Caco-2 (cell line): ENCODE data around the genes ETV4, SOST and CFAP97D1.

GRCh38 chr17:42805257-42805529 lies 6.5 kb downstream of the CNTD1 start:
- PRO-cap, result no peak

DNA sequence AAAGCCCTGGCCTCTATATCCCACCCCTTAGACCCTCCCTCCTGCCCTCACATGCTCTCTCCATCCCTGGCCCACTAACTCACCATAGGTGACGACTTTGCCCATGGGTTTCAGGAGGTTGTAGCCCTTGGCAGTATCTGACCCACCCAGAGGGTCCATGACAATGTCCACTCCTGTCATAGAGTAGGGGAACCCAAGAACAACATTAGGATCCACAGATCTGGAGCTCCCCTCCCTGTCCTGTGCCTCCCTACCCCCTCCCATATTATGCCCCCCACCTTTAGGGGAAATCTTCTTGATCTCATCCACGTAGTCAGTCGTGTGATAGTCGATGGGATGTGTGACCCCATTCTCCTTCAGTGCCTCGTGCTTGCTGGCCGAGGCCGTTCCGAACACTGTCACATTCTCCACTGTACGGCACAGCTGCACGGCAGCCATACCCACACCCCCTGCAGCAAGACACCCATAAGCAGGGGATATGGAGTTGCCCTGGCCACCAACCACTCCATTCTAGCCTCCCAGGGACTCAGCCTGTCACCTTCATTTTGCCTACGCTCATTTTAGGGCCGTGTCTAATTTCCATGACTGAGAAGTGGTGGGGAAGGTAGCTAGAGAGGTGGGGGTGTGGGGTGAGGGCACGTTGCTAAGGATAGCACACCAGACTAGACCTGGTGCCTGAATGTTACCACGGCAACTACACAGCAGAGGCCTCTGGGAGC lies 4.3 kb downstream of the VAT1 start:
- PRO-cap, result no peak
- RRBS, result no CpG with 5 or more reads among the region's 14 CpGs

GRCh38 chr17:43018477-43019054 lies 3.6 kb downstream of the VAT1 start:
- PRO-cap, result no peak
- RRBS, result no CpG with 5 or more reads among the region's 8 CpGs

- PRO-cap, result bidirectional peak, plus-strand start at chr17:43546620, minus-strand start at chr17:43546334
- RRBS, result 4% methylated on average over 21 of the region's 48 CpGs
Observed at GRCh38 chr17:43546228-43546781, at the start of gene ETV4. Gene ETV4 (minus strand): TSS chr17:43546340.

DNA sequence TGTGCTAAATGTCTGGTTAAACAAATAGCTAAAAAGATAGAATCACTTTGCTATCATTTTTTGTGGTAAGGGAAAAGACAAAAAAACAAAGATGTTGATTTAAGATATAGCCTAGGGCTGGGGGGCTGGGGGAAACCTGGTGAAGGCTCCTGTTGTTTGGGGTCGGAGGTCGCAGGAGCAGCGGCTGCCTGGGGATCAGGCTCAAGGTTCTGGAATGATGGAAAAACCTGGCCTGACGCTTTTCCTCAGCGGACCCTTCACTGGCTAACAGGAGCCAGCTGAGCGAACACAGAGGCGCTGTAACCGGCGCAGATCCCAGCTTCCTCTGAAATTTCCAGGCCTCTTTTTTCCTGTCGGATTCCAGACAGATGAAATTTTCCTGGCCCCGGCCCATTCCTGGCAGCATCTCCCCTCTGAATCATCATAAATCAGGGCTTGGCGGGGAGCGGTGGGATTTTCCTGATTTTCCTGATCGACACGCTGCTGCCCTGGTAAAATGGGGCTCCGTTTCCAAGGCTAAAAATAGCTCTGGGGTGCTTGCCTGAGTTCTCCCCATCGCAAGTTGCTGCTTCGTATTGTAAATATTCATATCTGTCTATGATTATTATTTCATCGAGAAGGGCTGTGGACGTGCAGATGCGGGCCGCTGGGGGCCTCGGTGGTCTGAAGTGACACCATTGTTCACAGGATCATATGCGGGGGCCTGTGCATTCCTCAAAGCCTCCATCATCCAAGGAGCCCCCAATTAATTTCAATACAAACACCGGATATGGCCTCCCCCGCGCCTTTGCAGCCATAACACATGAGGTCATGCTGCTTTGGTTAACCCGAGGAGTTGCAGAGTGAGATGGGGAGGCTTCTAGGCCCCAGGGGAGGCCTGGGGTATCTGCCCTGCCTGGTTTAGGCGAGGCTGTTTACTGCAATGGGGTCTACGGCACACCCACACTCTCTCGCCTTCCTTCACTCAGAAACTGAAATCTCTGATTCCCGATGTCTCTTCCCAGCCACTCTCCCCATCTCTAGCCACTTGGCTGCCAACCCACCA lies 45.8 kb upstream of the ETV4 start:
- PRO-cap, result no peak
- RRBS, result 83% methylated on average over 4 of the region's 32 CpGs

- PRO-cap, result no peak
- RRBS, result 93% methylated on average over 2 of the region's 9 CpGs
Observed at GRCh38 chr17:43665857-43666268, 4.1 kb upstream of the MEOX1 start.

GRCh38 chr17:43669931-43670693 lies 8.4 kb upstream of the MEOX1 start:
- PRO-cap, result bidirectional peak, plus-strand start at chr17:43670054, minus-strand start at chr17:43670016; bidirectional peak, plus-strand start at chr17:43670357, minus-strand start at chr17:43670323; bidirectional peak, plus-strand start at chr17:43670560, minus-strand start at chr17:43670457
- RRBS, result no CpG with 5 or more reads among the region's 10 CpGs

DNA sequence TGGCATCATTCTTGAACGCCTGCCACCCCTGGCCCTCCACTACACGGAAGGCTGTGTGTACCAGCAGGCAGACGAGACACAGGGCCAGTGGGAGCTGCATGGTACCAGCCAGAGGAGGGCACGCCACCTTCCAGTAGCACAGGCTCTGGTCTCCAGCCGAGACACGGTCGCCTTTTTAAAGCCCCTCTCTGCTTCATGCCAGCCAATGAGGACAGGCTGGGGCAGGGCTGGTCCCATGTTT lies at the start of gene SOST:
SOST (minus strand) TSS at position 150 of the 241 bp plus-strand sequence.
- PRO-cap, result no peak
- RRBS, result no CpG with 5 or more reads among the region's 7 CpGs

GRCh38 chr17:43780239-43780572 lies at the start of gene CFAP97D1:
Gene CFAP97D1 (plus strand): TSS chr17:43780435.
- PRO-cap, result no peak
- RRBS, result no CpG with 5 or more reads among the region's 5 CpGs

DNA sequence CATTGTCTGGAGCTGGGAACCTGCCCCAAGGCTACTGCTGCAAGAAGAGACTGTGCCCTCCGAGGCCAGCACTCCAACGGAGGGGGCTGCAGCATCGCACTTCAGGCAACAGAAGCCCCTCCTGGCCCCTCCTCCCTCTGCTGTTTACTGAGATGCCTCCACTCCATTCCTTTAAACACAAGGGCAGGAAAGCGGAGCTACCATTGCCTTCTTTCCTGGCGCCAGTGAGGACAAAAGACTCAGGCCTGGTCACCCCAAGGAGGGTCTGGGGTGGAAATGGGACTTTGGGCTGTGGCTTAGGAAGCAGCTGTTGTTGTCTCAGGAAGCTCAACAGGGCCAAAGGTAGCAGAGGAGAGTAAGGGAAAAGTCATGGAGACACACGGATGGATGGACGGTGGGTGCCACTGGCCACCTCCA lies 10.9 kb downstream of the CD300LG start:
- PRO-cap, result no peak
- RRBS, result no CpG with 5 or more reads among the region's 7 CpGs

GRCh38 chr17:43917132-43917704 lies 9.9 kb upstream of the MPP2 start:
- PRO-cap, result no peak
- RRBS, result no CpG with 5 or more reads among the region's 29 CpGs

GRCh38 chr17:43952663-43953655 lies 781 bp downstream of the PYY start:
- PRO-cap, result no peak
- RRBS, result 95% methylated on average over 5 of the region's 84 CpGs

GRCh38 chr17:43983442-43984455 lies 20.7 kb upstream of the NAGS start:
- PRO-cap, result no peak
- RRBS, result 4% methylated on average over 42 of the region's 81 CpGs

GRCh38 chr17:44008952-44009482 lies 4.6 kb downstream of the NAGS start:
- PRO-cap, result no peak
- RRBS, result no CpG with 5 or more reads among the region's 4 CpGs

GRCh38 chr17:44083221-44084029 lies 12.9 kb downstream of the G6PC3 start:
- PRO-cap, result no peak
- RRBS, result no CpG with 5 or more reads among the region's 17 CpGs

GRCh38 chr17:44085923-44086769 lies 15.6 kb downstream of the G6PC3 start:
- PRO-cap, result no peak
- RRBS, result no CpG with 5 or more reads among the region's 14 CpGs

- PRO-cap, result no peak
- RRBS, result no CpG with 5 or more reads among the region's 7 CpGs
Observed at GRCh38 chr17:44114510-44115258, 8.8 kb downstream of the HDAC5 start.

DNA sequence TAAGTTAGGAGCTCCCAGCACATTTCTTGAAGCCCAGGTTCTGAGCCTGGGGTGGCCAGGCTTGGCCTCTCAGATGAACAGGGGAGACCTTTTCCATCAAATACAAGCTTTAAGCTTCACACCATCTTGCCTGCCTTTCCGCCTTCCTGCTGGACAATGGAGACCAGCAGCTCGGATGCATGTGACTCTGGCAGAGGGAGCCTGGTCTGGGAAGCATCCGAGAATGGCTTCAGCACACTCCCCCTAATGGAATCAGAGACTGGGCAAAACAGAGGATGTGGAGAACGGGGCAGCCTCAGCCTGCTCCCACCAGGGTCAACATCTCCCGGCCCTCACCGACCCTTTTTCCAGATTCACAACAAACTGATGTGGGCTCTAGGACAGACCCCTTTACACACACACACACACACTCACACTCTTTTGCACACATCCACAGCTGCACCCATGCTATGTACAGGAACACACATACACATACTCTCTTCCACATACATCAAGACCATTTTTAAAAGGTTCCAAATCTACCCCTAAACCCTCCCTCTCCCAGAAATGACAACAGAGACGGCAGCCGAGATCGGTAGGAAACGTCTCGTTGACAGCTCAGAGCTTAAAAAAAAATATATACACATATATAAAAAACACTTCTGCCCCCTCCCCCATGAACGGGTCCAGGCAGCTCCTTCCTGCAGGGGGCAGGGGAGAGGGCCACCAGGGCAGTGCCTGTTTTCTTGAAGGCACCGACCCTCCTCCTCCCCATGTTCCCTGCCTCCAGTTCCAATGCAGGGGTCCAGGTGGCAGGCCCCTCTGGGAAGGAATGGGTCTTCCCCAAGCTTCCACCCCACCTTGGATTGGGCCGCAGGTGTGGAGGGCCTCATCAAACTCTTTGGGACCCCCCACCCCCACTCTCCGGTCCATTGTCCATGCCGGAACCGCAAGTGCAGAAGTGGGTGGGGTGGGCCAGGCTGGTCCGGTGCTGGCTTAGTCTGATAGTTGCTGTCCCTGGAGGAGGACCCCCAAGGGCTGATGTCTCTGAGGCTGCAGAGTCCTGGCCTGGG lies 6.7 kb upstream of the ATXN7L3 start:
- PRO-cap, result no peak
- RRBS, result 98% methylated on average over 3 of the region's 18 CpGs

DNA sequence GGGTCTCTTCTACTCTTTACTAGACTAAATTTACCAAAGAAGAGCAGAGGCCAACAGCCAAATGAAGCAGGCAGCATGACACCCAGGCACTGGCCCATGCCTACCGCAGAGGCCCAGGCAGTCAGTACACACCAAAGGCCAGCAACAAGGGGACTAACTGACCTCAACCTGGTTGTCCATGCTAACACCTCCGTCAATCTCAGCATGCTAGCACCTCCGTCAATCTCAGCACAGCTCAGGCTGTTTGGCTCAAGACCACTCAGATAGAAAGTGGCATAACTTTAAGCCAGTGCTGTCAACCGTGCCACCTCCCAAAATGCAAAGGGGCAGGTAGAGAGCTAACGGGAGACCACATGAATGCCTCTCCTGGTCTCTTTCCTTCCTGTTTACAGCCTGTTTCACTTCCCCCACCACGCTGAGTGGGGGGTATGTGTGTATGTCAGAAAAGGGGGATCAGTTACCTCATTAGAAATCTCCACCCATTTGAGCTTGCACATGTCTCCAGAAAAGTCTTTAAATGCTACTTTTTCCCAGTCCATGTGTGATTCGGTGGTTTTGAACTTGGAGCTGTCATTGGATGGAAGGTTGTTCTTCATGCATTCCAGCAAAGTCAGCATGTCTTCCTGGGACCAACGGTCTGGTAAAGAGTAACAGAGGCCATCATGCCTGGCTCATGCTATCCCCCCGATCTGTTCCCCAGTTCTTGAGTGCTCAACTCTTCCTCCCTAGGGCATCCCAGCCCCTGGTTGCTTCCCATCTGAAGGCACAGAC lies 3.2 kb downstream of the UBTF start:
- PRO-cap, result no peak
- RRBS, result no CpG with 5 or more reads among the region's 9 CpGs

GRCh38 chr17:44222022-44222926 lies 2.8 kb upstream of the UBTF start:
- PRO-cap, result bidirectional peak, plus-strand start at chr17:44222248, minus-strand start at chr17:44222117
- RRBS, result 2% methylated on average over 24 of the region's 42 CpGs